HT1080 (cell line): ENCODE results near the genes ITGAE and UBE2G1.

GRCh38 chr17:3800950-3801414 is at the start of gene ITGAE:
TSS of gene ITGAE (minus strand) at chr17:3801188.
RAMPAGE:
- cytosol, long total RNA: no peak
- long total RNA: no peak
- nucleus, long total RNA: no peak

RAMPAGE:
- cytosol, long total RNA: no peak
- long total RNA: no peak
- nucleus, long total RNA: no peak
These were observed 11.7 kb upstream of the CAMKK1 start for GRCh38 chr17:3904447-3905004.

RAMPAGE:
- cytosol, long total RNA: no peak
- long total RNA: no peak
- nucleus, long total RNA: no peak
These were observed 22.0 kb downstream of the ATP2A3 start for GRCh38 chr17:3942221-3942633.

DNA sequence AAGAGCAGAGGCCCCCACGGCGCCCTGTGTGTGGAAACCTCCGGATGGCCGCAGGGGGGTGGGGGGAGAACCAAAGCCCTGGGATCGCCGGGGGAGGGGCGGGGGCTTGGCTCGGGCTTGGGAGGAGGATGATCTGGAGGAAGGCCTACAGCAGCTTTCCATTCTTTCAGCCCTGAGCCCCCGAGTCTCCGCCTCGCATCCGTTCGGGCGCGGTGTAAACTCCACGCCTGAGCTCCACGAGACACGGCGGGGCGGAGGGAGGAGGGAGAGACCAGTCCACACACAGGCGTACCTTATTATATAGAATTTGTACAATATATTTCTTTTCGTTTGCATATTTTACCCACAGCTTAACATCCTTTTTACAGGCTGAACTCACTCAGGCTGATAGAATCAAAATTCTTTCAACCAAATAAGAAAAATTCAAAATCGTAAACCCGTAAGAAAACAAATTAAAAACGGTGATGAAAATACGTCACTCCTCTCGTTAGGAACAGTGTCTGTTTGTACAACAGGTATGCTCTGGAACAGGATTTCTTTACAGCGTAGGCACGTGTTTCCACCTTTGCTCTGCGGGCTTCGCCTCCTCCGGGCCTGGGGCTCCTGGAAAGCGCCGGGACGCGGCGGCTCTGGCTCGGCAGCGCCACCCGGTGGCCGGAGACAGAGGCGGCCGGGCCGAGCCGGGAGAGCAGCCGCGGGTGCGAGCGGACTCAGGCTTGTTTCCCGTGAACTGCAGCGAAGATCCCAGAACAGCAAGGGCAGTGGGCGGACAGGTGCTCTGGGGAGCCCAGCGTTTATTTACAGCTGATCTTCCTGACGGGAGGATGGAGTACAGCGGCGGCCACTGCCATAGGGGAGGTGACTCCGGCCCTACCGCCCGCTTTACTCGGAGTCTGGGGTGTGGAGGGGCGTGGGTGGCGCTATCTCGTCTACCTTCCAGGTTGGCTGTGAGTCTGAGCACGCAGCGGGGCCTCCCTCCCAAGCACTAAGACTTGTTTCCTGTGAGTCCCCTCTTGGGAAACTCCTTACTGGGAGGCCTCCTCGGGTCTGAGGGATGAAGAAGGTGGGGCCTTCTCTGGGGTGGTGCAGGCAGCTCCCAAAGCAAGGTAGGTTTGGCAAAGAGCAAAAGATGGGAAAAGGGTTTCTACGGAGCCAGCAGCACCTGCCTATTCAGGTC is 40.3 kb upstream of the ATP2A3 start:
RAMPAGE:
- cytosol, long total RNA: no peak
- long total RNA: no peak
- nucleus, long total RNA: no peak

DNA sequence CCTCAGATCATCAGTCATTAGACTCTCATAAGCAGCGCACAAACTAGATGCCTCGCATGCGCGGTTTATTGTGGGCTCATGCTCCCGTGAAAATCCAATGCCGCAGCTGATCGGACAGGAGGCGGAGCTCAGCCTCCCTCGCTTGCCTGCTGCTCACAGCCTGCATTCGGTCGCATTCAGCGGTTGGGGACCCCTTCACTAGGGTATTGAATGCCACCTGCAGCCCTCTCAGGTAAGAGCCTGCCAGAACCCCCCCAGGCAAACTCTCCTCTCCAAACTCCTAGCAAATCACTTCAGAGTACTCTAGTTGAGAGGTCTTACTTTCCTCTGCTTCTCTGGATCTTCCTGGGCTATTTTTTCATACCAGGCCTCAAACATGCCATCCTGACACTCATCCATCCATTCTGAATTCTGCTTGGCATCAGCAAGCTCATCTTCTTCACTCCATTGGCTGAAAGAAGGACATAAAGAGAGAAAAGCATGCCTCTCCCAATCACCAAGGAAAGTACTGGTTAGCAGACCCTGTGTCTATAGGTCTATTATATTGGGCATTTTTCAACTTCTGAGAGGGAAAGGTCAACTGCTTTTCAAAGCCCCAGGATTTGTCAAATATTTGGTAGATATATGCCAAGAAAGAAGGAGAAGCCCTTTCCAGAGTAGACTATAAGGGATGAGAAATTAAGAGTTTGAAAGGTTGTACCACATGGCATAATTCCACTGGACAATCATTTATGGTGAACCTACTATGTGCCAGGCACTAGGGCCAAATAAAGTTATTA is 86.7 kb downstream of the ZZEF1 start:
RAMPAGE:
- cytosol, long total RNA: no peak
- long total RNA: no peak
- nucleus, long total RNA: no peak

DNA sequence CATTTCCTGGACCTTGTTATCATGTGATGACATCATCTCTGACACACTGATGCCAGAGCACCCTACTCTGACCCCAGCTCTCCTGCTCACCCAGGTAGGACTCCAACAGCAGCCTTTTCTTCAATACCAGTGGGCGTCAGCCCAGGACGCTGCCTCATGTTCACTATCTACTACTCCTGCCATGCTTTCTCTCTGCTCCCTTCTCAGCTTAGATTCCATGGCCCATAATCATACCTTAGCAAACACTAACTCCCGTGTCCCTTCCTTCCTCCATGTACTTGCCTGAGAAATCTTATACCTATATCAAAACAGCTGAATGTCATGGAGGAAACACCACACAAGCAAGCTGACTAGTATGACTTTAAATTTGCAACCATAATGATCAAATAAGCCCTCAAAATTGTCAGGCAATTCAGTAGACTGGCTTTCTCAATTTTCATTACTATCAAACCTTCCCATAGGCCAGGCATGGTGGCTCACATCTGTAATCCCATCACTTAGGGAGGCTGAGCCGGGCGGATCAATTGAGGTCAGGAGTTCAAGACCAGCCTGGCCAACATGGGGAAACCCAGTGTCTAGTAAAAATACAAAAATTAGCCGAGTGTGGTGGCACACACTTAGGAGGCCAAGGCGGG is 82.9 kb downstream of the ZZEF1 start:
RAMPAGE:
- cytosol, long total RNA: no peak
- long total RNA: no peak
- nucleus, long total RNA: no peak

RAMPAGE:
- cytosol, long total RNA: no peak
- long total RNA: no peak
- nucleus, long total RNA: no peak
These were observed 67.8 kb downstream of the ZZEF1 start for GRCh38 chr17:4074949-4075598.

DNA sequence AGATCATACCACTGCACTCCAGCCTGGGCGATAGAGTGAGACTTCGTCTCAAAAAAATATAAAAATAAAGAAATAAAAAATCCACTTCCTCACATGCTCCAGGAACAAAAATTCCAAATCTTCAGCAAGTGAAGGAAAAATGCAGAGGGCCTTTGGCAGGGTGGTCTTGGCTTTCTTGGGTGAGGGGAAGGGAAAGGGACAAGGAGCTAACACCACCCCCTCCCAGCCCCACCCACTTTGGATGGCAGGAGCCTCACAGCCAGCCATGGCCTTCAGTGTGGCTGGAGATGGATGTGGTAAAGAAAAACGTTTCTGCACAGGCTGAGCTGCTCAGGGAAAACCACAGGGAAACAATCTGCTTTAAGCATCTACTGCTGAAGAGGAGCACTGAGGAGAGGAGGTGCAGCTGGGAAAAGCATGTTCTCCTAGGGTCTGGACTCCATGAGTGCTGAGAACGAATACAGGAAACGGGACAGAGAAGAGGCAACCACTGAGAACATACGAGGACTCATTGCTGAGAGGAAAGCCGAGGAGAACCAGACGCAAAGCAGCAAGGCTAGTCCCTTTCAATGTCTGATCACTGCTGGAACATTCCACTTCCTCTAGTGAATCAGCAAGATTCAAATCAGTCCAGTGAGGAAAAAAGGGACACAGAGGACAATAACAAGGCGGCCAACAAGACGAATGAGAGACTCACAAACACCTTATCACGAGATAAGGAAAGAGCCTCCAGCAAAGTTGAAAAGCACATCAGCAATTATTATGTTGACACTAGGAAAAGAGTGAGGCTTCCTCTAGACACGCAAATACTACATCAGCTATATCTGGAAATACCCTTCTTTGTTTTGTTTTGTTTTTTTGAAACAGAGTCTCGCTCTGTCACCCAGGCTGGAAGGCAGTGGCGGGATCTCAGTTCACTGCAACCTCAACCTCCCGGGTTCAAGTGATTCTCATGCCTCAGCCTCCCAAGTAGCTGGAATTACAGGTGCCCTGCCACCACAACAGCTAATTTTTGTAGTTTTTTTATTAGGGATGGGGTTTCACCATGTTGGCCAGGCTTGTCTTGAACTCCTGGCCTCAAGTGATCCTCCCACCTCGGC is 41.7 kb downstream of the ZZEF1 start:
RAMPAGE:
- cytosol, long total RNA: no peak
- long total RNA: no peak
- nucleus, long total RNA: no peak

DNA sequence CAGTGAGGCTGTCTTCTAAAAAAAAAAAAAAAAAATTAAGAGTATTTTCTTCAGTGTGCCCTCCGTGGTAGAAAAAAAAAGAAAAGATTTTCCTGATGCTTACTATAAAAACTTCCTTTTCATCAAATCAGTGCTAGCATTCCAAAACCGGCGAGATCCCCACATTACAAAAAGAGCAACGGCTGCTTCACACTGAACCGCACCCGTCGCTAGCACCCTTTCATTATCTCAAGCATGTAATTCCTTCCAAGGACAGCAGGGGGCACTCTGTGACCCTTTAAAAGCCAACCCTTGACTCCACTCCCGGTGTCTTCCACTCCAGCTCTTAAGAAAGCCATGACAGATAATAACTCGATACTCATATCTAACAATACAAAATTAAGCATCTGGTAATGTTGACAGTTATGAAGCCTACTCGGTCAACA is 48.5 kb downstream of the ANKFY1 start:
RAMPAGE:
- cytosol, long total RNA: no peak
- long total RNA: no peak
- nucleus, long total RNA: no peak

DNA sequence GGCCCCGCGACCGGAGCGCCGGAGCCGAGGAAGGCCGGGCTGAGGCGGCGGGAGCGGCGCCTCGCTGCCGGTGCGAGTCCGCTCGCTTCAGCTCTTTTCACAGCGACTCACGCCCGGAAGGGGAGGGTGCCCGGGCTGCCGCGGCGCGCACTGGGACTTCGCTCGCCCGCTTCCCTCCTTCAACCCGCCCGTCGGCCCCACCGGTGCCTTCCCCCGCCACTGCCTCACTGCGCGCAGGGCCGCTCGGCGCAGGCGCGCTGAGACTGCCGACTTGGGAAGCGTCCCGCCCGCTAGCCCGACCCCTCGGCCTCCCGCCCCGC is at the start of gene UBE2G1:
Gene UBE2G1, minus strand, starts transcription at position 265 of the 320 bp plus-strand sequence.
RAMPAGE:
- cytosol, long total RNA: no peak
- long total RNA: no peak
- nucleus, long total RNA: no peak

GRCh38 chr17:4483106-4483866 is 15.4 kb upstream of the SPNS2 start:
RAMPAGE:
- cytosol, long total RNA: no peak
- long total RNA: no peak
- nucleus, long total RNA: no peak

RAMPAGE:
- cytosol, long total RNA: no peak
- long total RNA: no peak
- nucleus, long total RNA: no peak
These were observed 6.5 kb downstream of the SPNS2 start for GRCh38 chr17:4504808-4505867.

GRCh38 chr17:4576599-4577320 is 7.6 kb upstream of the SMTNL2 start:
RAMPAGE:
- cytosol, long total RNA: no peak
- long total RNA: no peak
- nucleus, long total RNA: no peak

DNA sequence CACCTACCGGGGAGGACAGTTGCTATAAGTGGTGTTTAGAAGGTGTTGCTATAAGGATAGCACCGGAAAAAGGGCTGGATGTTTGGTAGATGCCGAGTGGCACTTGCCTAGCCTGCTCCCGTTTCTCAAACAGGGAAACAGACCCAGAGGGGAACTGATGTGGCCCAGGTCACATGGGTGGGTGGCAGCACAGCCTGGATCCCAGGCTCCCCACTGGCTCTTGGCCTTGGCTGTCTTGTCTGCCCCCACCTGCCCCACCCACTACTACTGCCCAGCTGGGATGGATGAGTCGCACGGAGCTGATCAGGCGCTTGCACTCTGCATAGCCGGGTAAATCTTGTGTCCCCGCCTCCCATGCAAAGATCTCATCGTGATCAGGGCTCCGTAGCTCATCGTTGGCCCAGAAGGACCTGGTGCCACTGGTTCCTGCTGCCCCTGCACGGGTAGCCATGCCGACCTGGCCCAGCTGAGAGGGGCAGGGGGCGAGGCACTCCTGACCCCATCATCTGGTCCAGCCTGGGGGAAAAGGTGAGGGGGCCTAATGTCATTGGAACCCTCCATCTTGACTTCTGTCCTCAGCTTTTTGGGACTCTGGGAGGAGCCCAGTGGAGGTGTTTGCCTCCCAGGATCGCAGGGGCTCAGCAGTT is 7.3 kb downstream of the SMTNL2 start:
RAMPAGE:
- cytosol, long total RNA: no peak
- long total RNA: no peak
- nucleus, long total RNA: no peak

DNA sequence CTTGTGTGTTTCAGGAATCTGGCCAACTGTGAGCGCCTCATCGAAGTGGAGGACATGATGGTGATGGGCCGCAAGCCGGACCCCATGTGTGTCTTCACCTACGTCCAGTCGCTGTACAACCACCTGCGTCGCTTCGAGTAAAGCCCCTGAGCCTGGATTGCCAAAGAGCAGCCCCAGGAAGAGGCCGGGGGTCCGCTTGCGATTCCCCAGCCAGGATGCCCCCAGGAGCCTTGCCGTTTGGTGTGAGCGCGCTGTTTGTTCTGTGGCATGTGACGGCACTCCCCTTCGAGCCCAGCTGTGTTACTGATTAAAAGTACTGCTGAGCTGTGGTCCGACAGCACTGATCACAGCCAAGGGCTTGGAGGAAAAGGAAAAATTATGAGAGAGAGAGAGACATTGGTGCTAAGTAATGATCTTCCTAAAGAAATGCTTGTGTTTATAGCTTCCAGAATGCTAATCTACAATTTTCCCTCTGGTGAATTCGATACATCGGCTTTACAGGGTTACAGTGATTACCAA is 23.1 kb downstream of the SMTNL2 start:
RAMPAGE:
- cytosol, long total RNA: no peak
- long total RNA: no peak
- nucleus, long total RNA: no peak

GRCh38 chr17:4607866-4608223 is 23.5 kb downstream of the SMTNL2 start:
RAMPAGE:
- cytosol, long total RNA: no peak
- long total RNA: no peak
- nucleus, long total RNA: no peak

RAMPAGE:
- cytosol, long total RNA: no peak
- long total RNA: no peak
- nucleus, long total RNA: no peak
These were observed 25.5 kb downstream of the SMTNL2 start for GRCh38 chr17:4609701-4610289.

GRCh38 chr17:4671773-4672126 is 30.3 kb upstream of the ALOX15 start:
RAMPAGE:
- cytosol, long total RNA: no peak
- long total RNA: no peak
- nucleus, long total RNA: no peak

RAMPAGE:
- cytosol, long total RNA: no peak
- long total RNA: no peak
- nucleus, long total RNA: no peak
These were observed 2.1 kb downstream of the ARRB2 start for GRCh38 chr17:4712365-4713014.

DNA sequence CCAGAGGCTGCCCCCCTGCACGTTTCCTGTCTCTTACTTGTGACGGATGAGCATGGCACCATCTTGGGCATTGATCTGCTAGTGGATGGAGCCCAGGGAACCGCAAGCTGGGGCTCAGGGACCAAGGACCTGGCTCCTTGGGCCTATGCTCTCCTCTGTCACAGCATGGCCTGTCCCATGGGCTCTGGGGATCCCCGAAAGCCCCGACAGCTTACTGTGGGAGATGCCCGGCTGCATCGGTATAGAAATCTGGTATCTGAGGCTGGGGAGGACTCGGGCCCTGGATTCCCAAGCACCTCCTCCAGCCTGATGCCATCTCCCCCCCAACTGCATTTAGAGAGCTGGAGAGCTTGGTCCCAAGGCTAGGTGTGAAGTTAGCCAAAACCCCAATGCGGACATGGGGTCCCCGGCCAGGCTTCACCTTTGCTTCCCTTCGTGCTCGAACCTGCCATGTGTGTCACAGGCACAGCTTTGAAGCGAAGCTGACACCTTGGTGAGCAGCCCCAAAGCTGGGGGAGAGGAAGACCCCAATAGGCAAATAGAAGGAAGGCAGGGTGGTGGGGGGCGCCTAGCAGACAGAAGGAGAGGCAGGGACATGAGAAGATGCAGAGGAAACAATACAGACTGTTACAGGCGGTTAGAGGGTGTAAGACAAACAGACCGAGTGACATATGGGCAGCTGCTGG is 2.0 kb upstream of the CXCL16 start:
RAMPAGE:
- cytosol, long total RNA: no peak
- long total RNA: no peak
- nucleus, long total RNA: no peak